HTR-8/SVneo (cell line): ENCODE data around the genes ENOX1 and CCDC122.

- RRBS, result no CpG with 5 or more reads among the region's 1 CpG
These were observed 304.2 kb downstream of the DNAJC15 start for GRCh38 chr13:43327525-43328065.

GRCh38 chr13:43545363-43545908 is 241.3 kb downstream of the ENOX1 start:
- RRBS, result no CpG with 5 or more reads among the region's 4 CpGs

DNA sequence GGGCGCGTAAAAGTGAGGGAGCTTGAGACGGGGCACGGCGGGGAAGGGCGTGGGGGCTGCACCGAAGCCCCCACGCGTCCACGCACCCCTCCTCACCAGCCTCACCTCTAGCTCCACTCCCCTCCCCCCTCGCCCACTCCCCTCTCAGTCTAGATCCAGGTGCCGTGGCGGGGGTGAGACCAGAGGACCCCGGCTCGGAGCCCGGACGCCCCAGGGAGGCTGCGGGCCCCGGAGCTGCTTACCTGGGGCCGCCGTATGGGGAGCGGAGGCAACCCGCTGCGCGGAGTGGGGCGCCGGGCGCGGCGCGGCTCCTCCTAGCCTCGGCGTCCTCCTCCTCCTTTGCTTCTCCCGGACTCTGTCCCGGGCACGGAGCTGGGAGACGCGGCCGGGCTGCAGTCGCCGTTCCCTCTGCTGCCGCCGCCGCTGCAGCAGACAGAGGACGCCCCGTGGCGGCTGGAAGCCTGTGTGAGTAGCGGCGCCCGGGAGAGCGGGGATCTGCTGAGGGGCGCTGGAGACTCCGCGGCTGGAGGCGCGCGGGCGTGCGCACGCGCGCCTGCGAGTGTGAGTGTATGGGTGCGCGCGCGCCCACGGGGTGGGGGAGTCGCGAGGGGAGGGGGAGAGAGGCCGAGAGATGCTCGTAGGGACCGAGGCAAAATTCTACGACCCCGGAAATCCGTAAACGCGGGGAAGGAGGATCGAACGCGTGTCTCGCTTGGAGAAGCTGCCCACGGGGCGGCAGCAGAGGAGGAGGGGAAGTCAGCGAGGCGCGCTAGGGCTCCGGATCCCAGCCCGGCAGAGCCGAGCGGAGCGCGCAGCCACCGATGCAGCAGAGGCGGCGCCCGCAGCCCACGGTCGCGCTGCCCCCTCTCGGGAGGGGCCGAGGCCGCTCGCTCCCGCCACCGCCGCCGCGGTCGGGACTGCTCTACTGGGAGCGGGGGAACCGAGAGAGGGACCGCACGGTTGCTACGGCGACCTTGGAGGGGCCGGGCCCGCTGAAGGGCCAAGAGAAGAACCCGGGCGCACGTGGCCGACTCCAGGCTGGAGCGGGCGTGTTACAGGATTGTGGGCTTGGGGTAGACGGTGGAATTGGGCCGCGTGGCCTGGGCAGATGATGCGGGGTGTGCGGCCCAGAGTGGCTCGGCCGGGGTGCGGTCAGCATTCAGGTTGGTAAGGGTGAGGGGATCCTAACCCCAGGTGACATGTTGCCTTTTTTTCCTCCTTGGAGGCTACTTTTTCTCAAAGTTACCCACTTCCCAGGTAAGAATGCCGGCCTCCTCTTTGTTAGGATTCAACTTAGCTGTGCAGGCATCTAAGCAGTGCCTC is at the start of gene ENOX1:
Gene ENOX1, minus strand, starts transcription at position 563 of the 1,323 bp plus-strand sequence.
- RRBS, result 2% methylated on average over 38 of the region's 133 CpGs

- RRBS, result 19% methylated on average over 41 of the region's 98 CpGs
These were observed at the start of gene CCDC122 for GRCh38 chr13:43879314-43880258. CCDC122 (minus strand) TSS chr13:43879740.

- RRBS, result no CpG with 5 or more reads among the region's 2 CpGs
These were observed 139.5 kb downstream of the SMIM2 start for GRCh38 chr13:44021606-44021865.

DNA sequence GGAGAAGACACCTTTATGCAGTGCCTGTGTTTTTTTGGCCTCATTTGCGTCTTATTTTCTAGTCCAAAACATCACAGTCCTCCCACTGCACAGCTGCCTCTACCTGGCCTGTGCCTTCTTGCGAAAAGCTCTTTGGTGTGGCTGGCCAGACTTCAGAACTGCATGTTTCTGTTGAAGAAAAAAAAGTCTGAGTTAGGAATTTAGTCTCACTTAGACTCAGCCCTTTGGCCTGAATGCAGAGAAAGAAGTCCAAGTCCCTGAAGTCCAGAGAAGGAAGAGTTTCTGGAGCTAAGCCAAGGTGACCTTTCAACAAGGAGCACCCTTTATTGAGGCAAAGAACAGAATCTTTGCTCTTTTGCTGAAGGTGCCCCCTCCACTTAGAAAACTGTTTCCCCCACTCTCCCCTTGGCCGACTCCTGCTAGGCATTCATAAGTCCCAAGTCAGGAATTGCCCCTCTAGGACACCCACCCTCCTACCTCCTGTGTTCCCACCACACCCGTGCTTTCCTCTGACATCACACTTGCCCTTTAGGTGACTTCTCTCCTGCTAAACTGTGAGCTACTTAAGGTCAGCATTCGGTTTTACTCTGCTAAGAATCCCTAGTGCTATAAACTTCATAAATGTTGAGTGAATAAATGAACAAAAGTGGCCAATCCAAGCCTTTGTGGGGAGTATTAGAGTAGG is 54.6 kb downstream of the SMIM2 start:
- RRBS, result no CpG with 5 or more reads among the region's 5 CpGs

DNA sequence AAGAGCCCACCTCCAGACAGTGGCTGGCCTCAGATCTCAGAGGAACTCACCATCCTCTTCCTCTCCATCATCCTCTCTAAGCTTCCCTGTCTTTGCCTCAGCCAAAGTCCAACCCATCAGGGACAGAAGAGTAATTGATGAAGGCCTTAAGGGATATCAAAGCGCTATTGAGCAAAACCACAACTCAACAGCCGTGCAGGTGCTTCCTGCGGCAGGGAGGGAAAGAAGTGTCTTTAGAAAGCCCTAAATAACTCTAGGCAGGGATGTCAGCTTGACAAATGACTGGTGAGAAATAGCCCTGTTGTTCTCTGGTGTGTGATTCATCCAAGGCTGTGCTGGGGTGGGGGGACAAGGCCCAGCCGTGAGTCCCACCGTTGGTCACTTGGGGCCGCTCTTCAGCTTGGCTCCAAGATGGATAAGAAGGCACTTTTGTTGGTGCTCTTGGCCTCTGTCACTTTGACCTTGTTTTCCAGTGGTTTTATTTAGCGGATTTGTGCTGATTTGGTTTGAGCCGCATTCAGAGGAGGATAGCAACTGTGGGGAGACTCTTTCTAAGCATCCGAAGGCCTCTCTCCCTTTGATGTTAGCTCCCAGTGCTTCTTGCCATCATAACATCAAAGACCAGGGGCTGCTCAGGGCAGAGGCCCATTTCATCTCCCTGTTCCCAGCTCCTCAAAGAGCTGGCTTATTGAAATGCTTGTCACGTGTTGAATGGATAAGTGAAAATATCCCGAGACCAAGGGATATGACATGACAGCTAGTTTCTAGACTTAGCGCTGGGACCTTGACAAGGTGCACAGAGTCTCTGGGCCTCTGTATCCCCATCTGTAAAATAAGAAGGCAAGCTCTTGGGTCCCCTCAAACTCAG is 82.3 kb upstream of the SMIM2 start:
- RRBS, result no CpG with 5 or more reads among the region's 12 CpGs

- RRBS, result no CpG with 5 or more reads among the region's 9 CpGs
These were observed 97.9 kb upstream of the SMIM2 start for GRCh38 chr13:44258739-44259535.

- RRBS, result no CpG with 5 or more reads among the region's 12 CpGs
These were observed 72.5 kb upstream of the SERP2 start for GRCh38 chr13:44300823-44301782.

- RRBS, result no CpG with 5 or more reads among the region's 10 CpGs
These were observed 71.6 kb upstream of the SERP2 start for GRCh38 chr13:44301783-44302721.

GRCh38 chr13:44364470-44365180 is 9.0 kb upstream of the SERP2 start:
- RRBS, result no CpG with 5 or more reads among the region's 6 CpGs

GRCh38 chr13:44434913-44436039 is 61.7 kb downstream of the SERP2 start:
- RRBS, result 2% methylated on average over 22 of the region's 57 CpGs

- RRBS, result no CpG with 5 or more reads among the region's 10 CpGs
These were observed 82.5 kb downstream of the NUFIP1 start for GRCh38 chr13:44906608-44907312.

DNA sequence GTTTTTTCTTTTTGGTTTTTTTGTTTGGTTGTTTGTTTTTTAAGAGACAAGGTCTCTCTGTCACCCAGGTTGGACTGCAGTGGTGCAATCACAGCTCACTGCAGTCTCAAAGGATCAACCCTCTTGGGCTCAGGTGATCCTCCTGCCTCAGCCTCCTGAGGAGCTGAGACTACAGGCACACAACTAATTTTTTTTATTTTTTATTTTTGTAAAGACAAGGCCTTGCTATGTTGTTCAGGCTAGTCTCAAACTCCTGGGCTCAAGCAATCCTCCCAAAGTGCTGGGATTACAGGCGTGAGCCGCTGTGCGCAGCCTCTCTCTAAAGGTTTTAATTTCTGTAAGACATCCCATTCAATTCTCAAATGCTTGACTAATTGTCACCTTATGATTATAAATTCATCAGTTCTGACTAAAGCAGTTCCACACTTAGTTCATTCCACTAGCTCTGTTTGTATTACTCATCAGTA is 27.3 kb downstream of the GPALPP1 start:
- RRBS, result no CpG with 5 or more reads among the region's 3 CpGs

DNA sequence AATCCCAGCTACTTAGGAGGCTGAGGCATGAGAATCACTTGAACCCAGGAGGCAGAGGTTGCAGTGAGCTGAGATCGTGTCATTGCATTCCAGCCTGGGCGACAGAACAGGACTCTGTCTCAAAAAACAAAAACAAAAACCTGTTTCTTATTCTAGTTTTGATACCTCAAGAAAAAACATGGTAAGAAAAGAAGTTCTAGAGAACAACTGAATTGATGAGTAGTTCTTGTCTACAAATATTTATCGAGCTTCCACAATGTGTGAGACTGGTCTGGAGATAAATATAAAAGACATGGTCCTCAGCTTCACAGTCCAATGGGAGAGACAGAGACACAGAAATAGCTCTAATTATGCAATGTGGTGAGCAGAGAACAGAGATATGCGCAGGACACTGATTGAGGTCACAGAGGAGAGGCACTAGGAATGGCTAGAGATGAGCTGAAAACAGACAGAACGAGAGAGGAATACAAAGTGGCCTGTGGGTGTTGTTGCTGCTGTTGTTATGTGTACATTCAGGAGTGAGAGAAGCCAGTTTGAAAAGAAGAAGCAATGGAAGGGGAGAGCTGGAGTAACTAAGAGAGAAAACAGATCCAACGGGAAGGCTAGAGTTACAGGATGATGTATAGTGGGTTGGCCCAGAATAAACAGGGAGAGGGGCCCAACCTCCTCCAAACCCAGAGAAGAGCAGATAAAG is 53.2 kb downstream of the GPALPP1 start:
- RRBS, result no CpG with 5 or more reads among the region's 6 CpGs

- RRBS, result no CpG with 5 or more reads among the region's 11 CpGs
These were observed 659 bp upstream of the GTF2F2 start for GRCh38 chr13:45119605-45120097.

- RRBS, result no CpG with 5 or more reads among the region's 4 CpGs
These were observed 10.2 kb downstream of the GTF2F2 start for GRCh38 chr13:45130499-45130993.

DNA sequence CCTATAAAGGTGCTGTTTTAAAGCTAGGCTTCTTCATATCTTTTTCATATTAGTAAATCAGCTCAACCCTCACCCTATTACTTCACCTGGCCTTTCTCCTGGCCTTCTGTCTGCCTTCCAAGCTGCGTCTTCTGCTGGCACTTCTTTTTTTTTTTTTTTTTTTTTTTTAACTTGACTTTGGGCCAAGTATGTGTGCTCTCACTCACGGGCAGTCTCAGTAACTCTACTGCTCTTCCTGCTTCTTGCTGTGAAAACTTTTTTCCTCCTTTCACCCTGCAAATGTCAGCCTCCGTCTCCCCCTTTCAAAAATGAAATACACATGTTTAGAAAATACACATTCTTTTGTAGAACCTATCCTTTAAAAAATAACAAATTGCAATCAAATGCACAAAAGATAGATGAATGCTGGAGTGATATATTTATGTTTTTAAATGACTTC is 41.3 kb upstream of the KCTD4 start:
- RRBS, result no CpG with 5 or more reads among the region's 3 CpGs

DNA sequence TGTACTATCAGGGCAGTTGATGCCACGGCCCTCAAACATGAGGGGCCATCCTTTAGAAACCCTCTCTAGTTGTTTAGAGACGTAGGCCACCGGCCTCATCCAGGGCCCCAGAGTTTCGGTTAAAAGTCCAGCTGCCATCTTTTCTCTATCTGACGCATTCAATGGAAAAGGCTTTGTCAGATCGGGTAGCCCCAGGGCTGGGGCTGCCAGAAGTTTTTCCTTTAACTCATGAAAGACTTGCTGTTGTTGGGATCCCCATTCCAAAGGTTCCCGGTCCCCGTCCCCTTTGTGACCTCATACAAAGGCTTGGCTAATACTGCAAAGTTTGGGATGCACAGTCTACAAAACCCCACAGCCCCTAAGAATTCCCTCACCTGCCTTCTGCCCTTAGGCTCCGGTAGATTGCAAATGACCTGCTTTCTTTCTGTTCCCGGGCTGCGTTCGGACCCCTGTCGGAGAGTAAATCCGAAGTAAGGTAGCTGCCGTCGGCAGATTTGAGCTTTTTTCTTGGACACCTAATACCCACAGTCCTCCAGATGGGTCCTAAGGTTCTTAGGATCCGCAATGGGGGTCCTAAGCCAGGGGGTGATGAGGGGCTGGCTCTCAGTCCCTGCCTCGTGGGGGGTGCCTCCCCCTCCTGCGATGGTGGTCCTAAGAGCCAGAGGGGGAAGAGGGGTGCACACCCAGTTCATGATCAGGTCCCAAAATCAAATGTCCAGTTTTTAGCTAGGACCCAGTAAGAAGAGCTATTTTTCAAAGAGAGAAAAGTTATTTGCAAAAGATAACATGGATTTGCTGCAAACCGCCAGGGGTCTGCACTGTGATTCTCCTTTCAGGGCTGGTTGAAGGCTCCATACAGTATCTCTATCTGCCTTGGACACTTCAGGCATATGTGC is 34.6 kb downstream of the SLC25A30 start:
- RRBS, result no CpG with 5 or more reads among the region's 20 CpGs

DNA sequence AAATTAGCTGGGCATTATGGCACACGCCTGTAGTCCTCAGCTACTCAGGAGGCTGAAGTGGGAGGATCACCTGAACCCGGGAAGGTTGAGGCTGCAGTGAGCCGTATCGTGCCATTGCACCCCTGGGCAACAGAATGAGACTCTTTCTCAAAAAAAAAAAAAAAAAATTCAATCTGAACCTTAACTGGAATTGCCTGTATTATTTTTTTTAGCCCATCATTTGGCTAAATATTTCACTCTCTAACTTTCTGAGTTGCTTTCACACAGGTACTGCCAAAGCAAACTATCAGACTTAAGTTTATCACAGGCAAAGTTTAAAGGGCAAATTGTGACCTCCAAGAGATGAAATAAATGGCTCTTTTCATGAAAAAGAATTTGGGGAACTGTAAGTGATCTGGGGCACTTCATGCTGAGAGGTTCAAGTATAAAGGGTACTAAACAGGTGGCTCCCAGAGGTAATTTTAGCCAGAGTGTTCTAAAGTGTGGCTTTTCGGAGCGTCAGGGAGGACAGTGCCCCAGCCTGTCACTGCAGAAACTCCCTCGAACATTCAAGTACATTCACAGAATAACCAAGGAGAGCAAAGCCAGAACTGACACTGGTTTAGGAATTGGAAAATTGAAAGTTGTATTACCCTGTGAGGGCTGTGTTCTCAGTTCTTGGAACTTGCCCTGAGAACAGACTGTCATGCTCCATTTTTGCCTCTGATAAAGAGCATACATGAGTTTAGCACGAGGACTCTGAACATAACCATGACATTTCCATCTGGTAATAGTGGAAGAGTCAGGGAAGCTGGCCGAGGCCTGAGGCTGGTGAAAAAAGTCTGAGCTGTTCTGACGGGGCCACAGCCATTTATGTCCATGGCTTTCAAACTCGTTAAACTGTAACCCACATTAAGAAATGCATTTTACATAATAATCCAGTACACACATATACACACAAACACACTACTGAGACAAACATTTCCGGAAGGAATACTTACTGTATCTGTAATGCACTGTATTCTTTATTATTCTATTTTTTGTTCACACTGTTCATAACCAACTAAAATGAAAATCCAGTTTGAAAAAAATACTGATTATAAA is 15.1 kb upstream of the SLC25A30 start:
- RRBS, result no CpG with 5 or more reads among the region's 12 CpGs